ENCODE measurements around a stretch of chr15.

GRCh38 chr15:96365783-96366255 lies 35.3 kb downstream of the NR2F2 start:
- PRO-cap, result no peak
- RAMPAGE, long total RNA, 2 experiments, result no peak in any of the 2 experiments

DNA sequence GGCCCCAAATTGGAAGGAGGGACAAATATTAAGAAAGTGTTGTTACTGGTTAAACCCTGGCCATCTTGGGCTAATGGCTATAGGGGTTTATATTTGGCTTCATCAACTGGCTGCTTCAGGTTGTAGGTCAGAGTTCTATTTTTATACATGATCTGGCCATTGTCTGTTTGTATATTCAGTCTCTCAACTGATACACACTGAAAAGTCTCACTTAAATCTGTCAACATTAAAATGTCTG lies 70.2 kb upstream of the ARRDC4 start:
- PRO-cap, result no peak
- RAMPAGE, long total RNA, 2 experiments, result no peak in any of the 2 experiments

GRCh38 chr15:97963638-97964102 lies 3.2 kb downstream of the ARRDC4 start:
- PRO-cap, result no peak
- RAMPAGE, long total RNA, 2 experiments, result no peak in any of the 2 experiments

GRCh38 chr15:97970994-97971696 lies 10.6 kb downstream of the ARRDC4 start:
- PRO-cap, result no peak
- RAMPAGE, long total RNA, 2 experiments, result no peak in any of the 2 experiments

GRCh38 chr15:97981498-97982104 lies 21.1 kb downstream of the ARRDC4 start:
- PRO-cap, result no peak
- RAMPAGE, long total RNA, 2 experiments, result no peak in any of the 2 experiments

- PRO-cap, result no peak
- RAMPAGE, long total RNA, 2 experiments, result no peak in any of the 2 experiments
These were observed 122.6 kb upstream of the IGF1R start for GRCh38 chr15:98525503-98526318.

DNA sequence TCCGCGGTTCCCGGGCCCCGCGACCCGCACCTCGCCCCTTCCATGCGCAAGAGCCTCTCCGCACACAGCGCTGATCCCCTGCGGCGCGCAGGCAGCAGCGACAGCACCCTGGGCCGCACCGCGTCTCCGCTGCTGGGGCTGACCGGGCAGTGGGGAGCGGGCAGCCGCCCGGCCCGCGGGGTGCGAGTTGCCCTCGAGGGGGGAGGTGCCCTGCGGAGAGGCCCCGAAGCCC lies 1.6 kb downstream of the IGF1R start:
- PRO-cap, result no peak
- RAMPAGE, long total RNA, 2 experiments, result no peak in any of the 2 experiments

GRCh38 chr15:98650230-98650432 lies 1.8 kb downstream of the IGF1R start:
- PRO-cap, result no peak
- RAMPAGE, long total RNA, 2 experiments, result no peak in any of the 2 experiments

DNA sequence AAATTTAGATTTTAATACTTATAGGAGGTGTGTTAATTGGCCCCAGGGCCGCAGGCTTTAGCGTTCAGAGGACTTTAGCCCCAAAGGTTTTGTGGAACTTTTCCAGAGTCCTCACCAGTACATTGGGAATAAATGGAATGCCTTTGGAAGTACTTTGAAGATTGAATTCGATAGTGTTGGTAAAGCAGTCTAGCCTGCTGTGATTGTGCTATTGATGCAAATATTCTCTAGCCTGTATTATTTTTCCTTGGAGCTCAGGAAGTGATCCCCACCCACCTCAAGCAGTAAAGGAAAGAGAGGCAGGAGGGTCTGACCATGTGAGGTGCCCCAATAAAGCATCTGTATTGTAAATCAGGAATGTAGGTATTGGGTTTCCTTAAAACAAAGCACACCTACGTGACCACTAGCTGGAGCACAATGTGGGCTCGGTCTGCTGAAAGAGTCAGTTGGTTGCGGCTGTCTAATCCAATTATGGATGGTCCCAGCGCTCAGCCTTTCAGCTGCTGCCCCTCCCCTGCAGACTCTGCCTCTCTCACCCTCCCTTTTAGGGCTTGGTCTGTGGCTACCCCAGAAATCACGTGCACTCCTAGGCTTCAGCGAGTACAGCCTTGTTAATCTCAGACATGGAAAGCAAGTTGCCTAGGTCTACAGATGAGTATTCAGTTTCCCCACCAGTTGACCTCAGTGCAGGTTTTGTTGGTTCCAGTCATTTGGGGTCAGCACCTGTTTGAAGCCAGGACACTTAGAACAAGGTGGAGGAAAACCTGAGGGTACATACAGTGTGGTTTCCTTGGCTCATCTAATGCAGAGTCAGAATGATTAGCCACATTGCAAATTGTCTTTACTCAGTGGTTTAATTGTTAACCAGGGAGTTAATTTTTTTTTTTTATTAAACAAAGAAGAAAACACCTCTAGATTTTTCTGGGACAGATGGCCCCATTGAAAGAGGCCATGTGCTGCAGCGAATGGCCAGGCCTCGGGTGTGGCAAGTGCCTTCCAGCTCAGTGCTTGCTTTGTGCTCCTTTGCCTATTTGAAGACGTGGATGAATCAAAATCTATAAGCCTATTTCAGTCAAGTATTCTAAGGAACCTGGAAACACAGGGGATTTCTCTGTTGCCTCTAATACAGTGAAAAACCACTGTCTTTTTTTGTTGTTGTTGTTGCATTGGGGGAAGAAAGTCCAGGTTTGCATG lies 137.6 kb downstream of the IGF1R start:
- PRO-cap, result no peak
- RAMPAGE, long total RNA, 2 experiments, result no peak in any of the 2 experiments

- PRO-cap, result no peak
- RAMPAGE, long total RNA, 2 experiments, result no peak in any of the 2 experiments
These were observed 155.7 kb downstream of the IGF1R start for GRCh38 chr15:98803941-98804561.

DNA sequence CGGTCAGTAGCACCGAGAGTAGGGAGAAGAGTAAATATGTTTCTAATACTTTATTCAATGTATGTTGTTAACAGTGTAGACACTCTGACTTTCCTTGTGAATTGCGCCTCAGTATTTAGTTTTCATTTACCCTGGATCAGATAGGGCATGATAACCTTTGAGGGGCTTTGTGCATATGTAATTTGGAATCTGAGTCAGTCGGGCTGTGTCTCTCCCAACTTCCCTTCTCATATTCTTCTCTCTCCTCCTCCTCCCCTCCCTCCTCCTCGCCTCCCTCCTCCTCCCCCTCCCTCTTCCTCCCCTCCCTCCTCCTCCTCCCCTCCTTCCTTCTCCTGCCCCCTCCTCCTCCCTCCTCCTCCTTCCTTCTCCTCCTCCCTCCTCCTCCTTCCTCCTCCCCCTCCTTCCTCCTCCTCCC lies 162.5 kb downstream of the PGPEP1L start:
- PRO-cap, result unidirectional peak, minus-strand start at position 229 of the sequence
- RAMPAGE, long total RNA, 2 experiments, result no peak in any of the 2 experiments

DNA sequence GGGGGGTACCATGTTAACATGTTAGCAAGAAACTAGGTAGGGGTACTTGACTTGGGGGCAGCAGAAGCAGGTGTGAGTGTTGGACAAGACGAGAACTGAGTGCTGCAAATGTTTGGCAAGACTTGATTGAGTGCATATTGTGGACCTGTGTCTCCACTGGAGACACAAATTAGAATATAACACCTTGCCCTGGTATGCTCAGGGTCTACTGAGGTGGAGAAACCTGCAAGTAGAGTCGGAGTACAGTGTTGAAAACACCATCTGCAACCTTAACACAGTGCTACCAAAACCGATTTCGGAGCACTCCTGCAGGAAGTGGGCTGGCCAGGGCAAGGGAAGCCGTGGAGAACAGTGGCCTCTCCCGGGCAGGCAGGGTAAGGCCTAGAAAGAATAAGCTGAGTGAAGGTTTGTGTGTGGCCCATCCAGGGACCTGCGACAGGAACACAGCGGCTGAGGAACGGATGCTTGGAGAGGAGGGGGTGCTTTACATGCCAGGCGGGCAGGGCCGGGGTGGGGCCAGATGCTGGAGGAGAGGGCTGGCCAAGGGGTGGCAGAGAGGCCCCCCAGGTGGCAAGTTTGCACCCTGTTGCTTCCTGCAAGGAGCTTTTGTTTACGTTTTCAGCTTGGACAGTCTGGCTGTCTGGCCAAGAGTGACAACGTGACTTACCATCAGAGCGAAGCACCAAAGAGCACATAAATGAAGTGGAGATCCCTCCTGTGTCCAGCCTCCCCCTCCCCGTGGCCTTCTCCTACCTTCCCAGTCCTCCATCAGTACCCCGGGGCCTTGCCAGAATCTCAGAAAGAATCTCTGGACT lies 156.6 kb downstream of the PGPEP1L start:
- PRO-cap, result bidirectional peak, plus-strand start at position 421 of the sequence, minus-strand start at position 256 of the sequence; bidirectional peak, plus-strand start at position 694 of the sequence, minus-strand start at position 459 of the sequence
- RAMPAGE, long total RNA, 2 experiments, result start-site peak on the plus strand in 1 of 2 experiments, centred at position 685 of the sequence, 23 reads per replicate

DNA sequence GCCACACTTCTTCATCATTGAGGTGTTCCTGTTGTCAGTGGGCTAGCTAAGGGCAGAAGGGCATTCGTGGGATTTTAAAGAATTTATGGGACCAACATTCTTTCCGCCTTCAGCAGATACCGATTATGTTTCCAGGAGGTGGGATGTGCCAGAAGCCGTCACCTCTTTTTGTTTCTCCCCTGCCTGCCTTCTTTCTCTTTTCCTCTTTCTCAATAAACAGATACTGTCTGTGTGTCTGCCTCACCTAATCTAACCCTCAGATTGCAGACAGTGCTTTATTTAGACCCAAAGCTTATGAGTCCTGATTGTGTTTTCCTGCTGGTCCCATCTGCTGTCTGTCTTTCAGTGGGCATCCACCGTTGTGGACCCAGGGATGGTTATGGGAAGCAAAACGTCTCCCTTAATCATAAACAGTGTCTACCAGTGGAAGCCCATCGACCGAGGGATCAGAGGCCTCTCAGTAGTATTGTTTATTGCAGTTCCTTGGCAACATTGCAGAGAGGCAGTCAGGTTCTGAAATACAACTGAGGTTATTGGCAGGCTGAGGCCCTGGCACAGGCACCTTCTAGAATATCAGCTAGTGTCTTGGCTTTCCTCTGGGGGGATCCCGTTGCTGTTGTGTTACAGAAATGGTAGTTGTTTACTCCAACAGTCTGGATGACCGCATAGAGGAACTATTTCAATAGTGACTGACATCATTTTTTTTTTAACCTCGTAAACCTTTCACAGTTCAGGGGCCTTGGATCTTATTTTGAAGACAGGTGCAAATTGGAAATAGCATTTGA lies 64.2 kb downstream of the PGPEP1L start:
- PRO-cap, result no peak
- RAMPAGE, long total RNA, 2 experiments, result no peak in any of the 2 experiments

DNA sequence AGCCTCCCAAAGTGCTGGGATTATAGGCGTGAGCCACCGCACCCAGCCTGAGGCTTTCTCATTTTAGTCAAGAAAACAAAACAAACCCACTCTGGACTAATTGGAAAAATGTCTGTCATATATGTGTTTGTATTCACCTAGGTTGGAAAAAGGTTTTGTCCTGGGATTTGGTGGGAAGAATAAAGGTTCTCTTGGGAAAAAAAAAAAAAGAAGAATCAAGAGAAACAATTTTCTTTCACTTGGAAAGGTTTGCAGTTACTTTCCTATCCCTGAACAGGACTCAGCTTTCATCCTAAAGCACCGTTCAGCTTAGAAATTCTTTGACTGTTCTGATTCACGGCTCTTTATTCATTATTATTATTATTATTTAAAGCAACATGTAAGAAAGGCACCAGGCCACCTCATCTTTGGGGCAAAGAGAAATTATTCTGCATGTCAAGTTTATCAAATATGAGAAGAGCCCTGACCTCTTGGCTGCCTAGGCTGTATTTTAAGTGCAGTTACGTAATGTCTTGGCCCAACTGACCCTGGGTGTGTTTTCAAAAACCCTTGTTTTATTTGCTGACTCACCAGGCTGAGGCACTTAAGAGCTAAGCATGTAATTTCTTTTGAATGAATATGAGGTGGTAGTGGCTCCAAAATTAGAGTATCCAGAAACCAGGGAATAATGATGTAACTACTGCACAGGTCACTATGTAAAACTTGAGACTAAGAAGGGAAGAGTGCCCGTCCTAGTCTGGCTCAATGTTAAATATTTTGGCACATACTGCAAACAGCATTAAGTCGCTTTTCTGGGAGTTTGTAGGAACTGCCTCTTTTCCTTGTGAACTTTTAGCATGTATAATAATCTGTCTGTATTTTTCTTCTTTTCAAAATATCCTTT lies 24.4 kb downstream of the PGPEP1L start:
- PRO-cap, result no peak
- RAMPAGE, long total RNA, 2 experiments, result no peak in any of the 2 experiments

DNA sequence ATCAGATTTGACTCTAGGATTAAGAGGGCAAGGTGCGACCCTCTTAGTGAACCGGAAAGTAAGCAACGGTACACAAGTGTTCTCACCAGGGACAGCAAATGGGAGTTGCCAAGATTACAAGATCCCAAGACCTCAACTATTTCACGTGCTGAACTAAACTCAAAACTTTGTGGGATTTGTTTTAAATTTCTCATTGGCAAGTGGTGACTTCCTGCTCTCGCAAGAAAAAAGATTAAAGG lies 2.1 kb upstream of the PGPEP1L start:
- PRO-cap, result no peak
- RAMPAGE, long total RNA, 2 experiments, result no peak in any of the 2 experiments

- PRO-cap, result no peak
- RAMPAGE, long total RNA, 2 experiments, result no peak in any of the 2 experiments
These were observed 9.5 kb upstream of the PGPEP1L start for GRCh38 chr15:99016951-99017727.

- PRO-cap, result unidirectional peak, plus-strand start at chr15:99076632
- RAMPAGE, long total RNA, 2 experiments, result no peak in any of the 2 experiments
These were observed 28.3 kb upstream of the SYNM start for GRCh38 chr15:99076453-99077139.

- PRO-cap, result no peak
- RAMPAGE, long total RNA, 2 experiments, result no peak in any of the 2 experiments
These were observed 14.5 kb upstream of the SYNM start for GRCh38 chr15:99090254-99090832.

DNA sequence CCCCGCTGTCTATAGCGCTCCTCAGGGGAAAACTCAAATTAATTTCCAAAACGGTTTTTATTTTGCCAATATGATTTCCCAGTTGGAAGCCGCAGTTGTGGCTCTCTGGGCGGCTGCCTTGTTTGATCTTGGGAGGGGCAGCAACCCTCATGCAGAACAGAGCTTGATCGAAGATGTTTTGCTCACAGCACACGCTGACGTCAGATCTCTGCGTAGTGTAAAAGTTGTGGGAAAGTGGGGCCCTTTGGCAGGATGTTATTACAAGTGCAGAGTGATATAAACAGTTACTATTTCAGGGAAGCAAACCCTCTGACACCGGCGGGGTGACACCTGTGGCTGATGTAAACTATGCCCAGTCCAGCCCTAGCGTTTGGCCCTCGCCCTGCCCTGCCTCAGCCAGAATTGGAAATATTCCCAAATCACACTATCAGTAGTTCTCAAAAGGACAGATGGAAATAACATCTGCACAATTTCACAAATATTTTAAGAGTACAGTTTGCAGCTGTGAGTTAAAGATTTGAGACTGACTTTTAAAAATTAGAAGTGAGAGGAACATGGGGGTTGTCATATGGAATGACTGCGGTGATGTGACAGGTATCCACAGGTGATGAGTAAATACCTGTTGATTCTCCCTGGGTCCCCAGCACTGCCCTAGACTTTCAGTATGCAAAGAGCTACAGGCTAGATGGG lies 1.7 kb downstream of the SYNM start:
- PRO-cap, result bidirectional peak, plus-strand start at position 119 of the sequence, minus-strand start at position 130 of the sequence
- RAMPAGE, long total RNA, 2 experiments, result no peak in any of the 2 experiments

- PRO-cap, result bidirectional peak, plus-strand start at chr15:99123883, minus-strand start at chr15:99123771
- RAMPAGE, long total RNA, 2 experiments, result no peak in any of the 2 experiments
These were observed 18.9 kb downstream of the SYNM start for GRCh38 chr15:99123371-99124615.